Bronchial lymph node (tissue), 1 donor: Measurements from ENCODE around the gene SAYSD1.

DNA sequence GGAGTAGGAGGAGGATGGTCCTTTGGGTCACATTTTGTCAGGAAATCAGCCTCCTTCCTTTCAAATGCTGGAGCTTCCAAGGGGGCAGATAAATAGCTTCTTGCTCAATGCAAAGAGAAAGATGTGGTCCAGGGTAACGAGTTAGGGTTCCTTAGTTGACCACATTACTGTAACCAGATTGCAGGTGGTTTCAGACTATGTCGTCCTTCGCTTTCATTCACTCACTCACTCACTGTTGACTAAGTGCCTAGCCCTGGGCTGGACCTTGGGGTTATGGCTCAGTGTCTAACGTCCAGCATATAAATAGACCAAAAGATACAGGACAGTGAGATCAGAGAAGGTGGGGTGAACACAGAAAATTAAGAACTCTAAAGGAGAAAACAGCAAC lies 64.5 kb upstream of the PIM1 start:
- PRO-cap: no peak

- PRO-cap: no peak
Measured at GRCh38 chr6:37134529-37135378, 35.2 kb upstream of the PIM1 start.

DNA sequence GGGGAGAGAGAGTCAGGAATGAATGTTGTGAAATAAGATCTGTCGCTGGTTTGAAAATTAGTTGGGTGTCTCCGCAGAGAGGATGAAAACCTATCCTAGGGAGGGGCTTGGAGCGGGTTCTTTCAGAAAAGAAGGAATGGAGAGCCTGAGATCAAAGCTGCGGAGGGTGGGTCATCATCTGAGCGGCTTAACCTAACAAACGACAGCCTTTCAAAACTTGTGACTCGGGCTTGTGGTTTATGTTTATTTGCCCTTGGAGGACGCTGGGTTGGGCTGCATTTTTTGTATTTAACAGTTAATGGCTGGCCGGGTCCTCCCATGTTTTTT lies 2.0 kb downstream of the PIM1 start:
- PRO-cap: bidirectional peak, plus-strand start outside the sequence, minus-strand start at position 212 of the sequence

DNA sequence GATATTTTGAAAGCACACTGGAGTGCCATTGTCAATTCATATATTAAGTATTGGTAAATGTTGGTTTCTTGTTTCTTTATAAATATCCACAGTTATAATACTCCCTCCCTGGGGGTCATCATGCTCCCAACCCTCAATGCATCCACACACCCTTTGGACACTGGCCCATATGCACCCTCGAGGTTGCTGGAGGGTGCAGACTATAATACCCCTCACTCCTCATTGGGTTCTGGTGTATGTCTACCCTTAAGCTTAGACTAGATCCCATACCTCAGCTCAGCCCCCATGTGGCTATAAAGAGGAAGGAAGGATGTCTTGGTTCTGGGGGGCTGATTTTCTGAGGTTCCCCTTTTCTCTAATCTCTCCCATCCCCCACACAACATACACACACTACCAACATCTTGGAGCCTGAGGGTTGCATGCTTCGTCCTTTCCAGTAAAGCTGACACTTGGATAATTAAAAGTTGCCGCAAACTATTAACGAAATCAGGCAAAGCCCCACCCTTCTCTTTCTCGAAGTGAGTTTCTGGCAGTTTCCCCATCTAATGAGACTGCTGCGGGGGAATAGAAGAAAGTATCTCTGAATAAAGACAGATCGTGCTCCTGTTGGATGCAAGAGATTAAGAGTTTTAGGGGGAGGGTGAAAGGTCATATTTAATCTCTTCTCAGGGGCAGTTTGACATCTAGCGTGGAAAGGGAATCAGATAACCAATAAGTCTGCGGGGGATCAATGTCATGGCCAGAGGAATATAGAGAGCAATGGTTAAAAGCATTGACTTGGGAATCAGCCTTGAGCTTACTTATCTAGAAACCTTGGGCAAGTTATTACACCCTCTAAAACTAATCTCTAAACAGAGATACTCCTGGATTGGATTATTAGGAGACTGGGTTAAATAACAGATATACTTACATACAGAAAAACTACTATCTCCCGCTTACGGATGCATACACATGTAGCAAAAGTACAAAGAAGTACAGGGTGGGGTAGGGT lies 7.5 kb downstream of the PIM1 start:
- PRO-cap: no peak

GRCh38 chr6:37242299-37243246 lies 15.0 kb upstream of the TBC1D22B start:
- PRO-cap: no peak

GRCh38 chr6:37371209-37371836 lies 17.5 kb downstream of the RNF8 start:
- PRO-cap: no peak

- PRO-cap: no peak
Measured at GRCh38 chr6:37481963-37482730, 17.5 kb downstream of the CCDC167 start.

DNA sequence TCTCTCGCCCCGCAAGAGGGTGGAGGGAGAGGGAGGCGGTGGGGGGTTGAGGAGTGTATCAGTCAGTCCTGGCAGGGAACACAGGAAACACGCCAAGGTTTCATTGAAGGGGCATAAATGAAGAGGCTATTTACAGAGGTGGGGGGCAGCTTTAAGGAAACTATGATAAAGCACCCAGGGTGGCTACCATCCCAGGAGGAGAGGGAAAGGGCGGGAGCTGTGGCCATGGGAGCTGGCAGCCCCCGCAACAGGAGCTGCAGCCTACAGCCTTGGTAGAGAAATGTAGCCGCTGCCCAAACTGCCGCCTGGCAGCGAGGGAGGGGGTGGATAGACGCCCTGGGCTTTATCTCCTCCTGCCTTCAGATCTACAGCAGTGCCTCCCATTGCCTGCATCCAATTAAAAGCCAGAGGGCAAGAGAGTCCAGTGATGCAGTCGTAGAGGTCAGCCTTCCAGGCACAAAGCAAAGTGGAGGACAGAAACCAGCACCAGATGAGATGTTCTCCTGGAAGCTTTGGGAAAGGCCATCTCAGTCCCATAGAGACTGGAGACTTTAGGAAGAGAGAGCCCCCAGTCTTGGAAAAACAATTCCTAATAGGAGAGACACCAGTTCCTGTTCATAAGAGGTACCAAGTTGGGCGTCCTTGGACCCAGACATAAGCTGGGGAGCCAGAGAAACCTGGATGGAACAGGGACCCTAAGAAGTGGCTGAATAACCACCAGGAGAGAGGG lies 34.9 kb upstream of the ZFAND3 start:
- PRO-cap: no peak

GRCh38 chr6:37852637-37853921 lies 33.6 kb downstream of the ZFAND3 start:
- PRO-cap: no peak

GRCh38 chr6:38155662-38156475 lies 336.3 kb downstream of the ZFAND3 start:
- PRO-cap: no peak

GRCh38 chr6:38636597-38637205 lies 3.0 kb downstream of the BTBD9 start:
- PRO-cap: no peak

GRCh38 chr6:38640513-38640837 lies 746 bp upstream of the BTBD9 start:
- PRO-cap: no peak

DNA sequence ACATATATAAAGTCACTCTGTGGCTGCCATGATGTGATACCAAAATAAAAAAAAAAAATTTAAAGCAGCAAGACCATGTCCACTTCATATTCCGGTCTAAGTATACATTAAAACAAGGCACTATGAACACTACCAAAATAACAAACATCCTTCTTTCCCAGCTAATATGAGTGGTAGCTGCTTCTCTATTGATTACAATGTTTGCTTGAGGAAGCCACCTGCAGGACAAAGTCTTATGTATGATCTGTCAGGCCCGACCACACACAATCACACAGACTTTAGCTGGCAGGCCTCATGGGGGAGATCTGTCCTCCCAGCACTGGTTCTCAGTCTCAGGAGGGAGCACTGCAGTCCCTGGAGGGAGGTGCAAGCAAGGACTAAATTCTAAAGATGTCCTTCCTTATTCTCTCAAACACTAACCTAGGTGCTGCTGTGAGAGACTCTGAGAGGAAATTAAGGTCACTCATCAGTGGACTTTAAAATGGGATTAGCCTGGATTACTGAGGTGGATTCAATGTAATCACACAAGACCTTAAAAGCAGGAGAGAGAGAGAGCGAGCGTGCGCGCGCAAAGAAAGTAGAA lies 14.5 kb downstream of the GLO1 start:
- PRO-cap: unidirectional peak, plus-strand start at position 329 of the sequence

DNA sequence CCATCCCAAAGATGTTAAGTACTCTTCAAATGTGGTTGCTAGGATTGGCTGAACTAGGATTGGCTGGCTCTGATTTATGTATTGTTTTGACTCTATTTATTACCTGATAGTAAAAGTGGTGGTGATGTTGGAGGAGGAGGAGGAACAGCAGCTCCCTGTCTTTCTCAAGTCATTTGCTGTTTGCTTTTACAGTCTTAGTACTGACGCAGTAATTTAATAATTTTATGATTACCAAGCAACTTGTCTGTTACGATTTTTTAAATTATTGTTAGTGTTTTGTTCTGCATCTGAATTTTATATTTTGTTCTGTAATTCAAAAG lies 73.7 kb upstream of the GLP1R start:
- PRO-cap: no peak

- PRO-cap: bidirectional peak, plus-strand start at chr6:39114885, minus-strand start at chr6:39114762; bidirectional peak, plus-strand start at chr6:39115241, minus-strand start at chr6:39115110
Measured at GRCh38 chr6:39114224-39115357, at the start of gene SAYSD1. TSS of gene SAYSD1 (minus strand) at chr6:39115186.

- PRO-cap: no peak
Measured at GRCh38 chr6:39224358-39225003, 4.8 kb downstream of the KCNK5 start.

- PRO-cap: no peak
Measured at GRCh38 chr6:39225004-39226138, 3.9 kb downstream of the KCNK5 start.

DNA sequence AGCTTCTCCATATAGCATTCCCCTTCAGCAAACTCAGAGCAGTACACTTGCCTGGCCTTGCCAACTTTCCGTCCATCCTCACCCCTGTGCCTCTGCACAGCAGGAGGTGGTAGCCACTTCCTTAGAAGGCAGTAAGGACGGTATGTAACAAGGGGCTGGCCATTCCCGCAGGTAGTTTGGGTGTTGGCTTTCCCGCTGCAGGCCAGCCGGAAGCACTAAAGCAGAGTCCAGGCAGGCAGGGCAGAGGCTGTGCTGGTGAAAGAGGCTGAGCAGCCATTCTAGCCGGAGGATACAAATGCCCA lies 22.5 kb upstream of the KCNK16 start:
- PRO-cap: no peak

DNA sequence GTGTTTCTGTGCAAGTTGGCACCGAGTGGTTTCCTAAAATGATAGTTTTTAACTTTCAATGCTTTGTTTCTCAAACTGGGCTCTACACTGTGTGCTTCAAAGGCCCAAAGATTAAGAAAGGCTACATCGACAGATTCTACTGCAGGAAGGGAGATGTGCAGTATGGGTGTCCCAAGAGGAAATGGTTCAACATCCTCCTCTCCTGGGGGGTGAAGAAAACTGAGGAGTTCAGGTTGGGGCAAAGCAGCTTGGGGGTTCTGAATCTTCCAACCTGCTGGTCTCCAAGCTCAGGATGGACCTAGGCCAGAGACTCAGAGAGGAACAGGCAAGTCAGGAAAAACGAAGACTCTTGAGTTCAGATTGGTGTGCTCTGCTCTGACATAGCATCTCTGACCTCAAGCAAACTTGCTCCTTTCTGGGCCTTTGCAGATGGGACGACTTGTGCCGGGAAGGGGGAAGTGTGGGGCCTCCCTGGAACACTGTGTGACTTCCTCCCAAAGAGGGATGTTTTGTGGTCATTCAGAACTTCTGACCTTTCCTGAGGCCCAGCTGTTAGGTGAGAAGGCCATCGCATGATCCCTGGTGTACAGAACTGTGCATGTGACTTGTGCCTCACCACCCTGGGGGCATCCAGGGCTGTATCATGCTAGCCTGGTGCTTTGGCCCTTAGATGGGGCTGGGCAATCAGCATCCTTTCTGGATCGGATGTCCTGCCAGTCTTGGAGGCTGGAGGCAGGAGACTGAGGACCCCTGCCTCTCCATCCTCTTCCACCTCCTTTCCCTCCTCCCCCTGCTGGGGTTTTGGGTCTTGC lies 31.1 kb downstream of the DAAM2 start:
- PRO-cap: unidirectional peak, minus-strand start at position 391 of the sequence; unidirectional peak, minus-strand start at position 481 of the sequence

- PRO-cap: no peak
Measured at GRCh38 chr6:39847266-39847580, 55.0 kb downstream of the DAAM2 start.